Gallbladder (tissue), 1 donor: ENCODE results near the genes RGL2, ZBTB22 and IP6K3.

- PRO-cap = unidirectional peak, minus-strand start at chr6:33018989; bidirectional peak, plus-strand start at chr6:33019384, minus-strand start at chr6:33019126
Observed at GRCh38 chr6:33018702-33019878, 9.7 kb upstream of the HLA-DOA start.

DNA sequence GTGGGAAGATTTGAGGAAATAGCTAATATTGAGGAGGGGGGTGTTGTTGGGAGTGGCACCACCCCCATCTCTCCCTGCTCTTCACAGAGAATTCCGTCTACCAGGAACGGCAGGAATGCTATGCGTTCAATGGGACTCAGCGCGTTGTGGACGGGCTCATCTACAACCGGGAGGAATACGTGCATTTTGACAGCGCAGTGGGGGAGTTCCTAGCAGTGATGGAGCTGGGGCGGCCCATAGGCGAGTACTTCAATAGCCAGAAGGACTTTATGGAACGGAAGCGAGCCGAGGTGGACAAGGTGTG is 41.0 kb downstream of the HLA-DPB1 start:
- PRO-cap = no peak

- PRO-cap = no peak
Observed at GRCh38 chr6:33197615-33197960, 2.9 kb downstream of the RXRB start.

DNA sequence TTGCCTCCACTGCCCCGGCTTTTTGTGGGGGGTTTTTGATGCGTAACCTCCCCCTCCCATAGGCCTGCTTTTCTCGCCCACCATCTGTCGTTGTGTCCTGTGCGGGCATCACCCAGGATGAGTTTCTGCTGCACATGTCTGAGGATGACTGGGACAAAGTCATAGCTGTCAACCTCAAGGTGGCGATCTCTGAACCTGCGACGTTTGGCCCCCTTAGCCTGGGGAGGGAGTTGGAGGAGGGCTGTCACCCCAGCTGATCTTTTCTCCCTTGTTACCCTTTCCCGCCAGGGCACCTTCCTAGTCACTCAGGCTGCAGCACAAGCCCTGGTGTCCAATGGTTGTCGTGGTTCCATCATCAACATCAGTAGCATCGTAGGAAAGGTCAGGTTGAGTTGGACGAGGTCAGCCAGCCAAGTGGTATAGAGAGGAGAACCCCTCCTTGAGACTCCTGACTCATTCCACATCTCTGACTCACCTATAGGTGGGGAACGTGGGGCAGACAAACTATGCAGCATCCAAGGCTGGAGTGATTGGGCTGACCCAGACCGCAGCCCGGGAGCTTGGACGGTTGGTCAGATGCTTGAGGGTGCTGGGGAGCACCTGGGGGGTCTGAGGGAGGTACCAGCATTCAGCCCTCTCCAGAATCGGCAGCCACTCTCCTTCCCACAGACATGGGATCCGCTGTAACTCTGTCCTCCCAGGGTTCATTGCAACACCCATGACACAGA is 868 bp downstream of the HSD17B8 start:
- PRO-cap = no peak

- PRO-cap = no peak
Observed at GRCh38 chr6:33207298-33207512, 1.1 kb upstream of the RING1 start.

- PRO-cap = bidirectional peak, plus-strand start at chr6:33249585, minus-strand start at chr6:33249237
Observed at GRCh38 chr6:33248864-33249683, 22.6 kb downstream of the VPS52 start.

DNA sequence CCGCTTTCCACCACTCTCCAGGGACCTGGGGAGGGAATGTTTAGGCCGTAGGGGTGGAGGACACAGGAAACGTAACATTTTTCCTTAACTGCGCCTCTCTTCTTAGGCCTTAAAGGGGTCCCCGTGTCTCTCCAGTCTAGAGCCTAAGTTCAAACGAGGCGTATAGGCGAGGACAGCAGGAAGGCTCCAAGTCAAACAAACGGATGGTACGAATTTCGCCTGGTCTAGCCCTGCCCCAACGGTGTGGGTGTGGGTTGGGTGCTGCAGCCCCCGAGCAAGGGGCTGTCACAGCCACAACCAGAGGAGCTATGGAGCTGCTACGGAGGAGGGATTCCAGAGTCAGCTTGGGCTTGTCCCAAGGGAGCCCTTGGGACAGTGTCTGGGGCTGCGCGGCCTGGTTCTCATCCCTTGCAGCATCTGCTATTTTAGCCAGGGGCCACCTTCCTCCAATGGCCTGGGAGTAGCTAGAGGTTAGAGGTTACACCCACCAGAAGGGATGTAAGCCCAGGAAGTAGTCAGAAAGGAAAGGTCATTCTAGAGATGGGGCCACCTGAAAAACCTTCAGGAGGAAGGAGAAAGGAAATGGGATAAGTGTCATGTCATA is 21.9 kb downstream of the VPS52 start:
- PRO-cap = no peak

- PRO-cap = bidirectional peak, plus-strand start at chr6:33298811, minus-strand start at chr6:33298706; bidirectional peak, plus-strand start at chr6:33299048, minus-strand start at chr6:33298942
Observed at GRCh38 chr6:33298550-33299121, at the start of gene RGL2. TSS of gene RGL2 (minus strand) at chr6:33298942.

GRCh38 chr6:33302904-33303217 is 4.1 kb upstream of the RGL2 start:
- PRO-cap = no peak

DNA sequence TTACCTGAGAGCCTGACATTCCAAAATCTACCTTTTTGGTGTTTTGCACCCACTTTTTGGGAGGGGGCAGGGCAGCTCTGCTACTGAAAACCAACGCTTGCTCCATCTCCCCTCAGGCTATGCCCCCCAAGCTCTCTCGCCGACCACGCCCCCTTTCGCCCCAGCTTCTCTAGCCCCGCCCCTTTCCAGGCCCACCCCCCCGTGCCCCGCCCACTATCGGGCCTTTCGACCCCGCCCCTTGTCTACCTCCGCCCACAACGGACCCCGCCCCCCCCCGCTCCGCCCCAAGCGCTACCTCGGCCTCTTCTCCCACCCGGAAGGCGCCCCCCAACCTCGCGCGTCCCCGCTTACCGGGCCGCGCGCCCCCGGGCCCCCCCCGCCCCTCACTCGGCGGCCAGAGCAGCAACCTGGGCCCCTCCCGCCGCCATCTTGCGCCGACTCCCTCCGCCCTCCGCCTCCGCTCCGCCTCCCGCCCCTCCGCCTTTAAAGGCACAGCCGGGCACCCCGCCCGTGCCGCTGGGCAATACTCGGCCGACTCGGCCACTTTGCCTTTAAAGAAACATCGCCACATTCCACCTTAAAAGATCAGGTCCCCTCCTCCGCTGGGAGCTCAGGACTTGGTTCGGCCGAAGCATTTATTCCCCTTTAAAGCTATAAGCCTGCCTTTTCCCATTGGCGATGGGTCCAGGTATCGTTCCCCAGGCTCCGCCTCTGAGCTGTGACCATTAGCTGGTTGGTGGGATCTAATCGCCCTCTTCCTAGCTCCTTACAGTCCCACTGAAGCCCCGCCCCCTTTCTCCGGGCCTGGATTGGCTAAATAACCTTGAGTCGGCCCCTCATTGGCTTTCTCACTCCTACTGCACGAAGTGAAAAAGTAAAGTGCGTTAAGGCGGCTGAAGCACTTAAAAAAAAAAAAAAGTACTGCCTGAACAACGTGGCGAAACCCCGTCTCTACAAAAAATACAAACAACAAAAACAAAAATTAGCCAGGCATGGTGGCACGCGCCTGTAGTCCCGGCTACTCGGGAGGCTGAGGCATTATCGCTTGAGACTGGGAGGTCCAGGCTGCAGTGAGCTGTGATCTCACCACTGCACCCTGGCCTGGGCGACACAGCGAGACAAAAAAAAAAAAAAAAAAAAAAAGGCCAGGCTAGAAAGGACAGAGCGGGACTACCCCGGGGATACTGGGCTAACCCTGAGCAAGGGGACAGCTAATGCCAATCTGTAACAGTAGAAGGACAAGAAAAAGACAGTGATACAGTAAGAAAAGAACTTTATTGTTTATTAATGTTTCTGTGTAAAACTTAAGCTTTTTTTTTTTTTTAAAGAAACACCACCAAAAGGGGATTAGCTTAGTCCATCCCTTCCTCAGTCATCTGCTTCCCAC is at the start of gene ZBTB22:
Gene ZBTB22, minus strand, starts transcription at position 443 of the 1,387 bp plus-strand sequence.
- PRO-cap = unidirectional peak, minus-strand start at position 431 of the sequence

DNA sequence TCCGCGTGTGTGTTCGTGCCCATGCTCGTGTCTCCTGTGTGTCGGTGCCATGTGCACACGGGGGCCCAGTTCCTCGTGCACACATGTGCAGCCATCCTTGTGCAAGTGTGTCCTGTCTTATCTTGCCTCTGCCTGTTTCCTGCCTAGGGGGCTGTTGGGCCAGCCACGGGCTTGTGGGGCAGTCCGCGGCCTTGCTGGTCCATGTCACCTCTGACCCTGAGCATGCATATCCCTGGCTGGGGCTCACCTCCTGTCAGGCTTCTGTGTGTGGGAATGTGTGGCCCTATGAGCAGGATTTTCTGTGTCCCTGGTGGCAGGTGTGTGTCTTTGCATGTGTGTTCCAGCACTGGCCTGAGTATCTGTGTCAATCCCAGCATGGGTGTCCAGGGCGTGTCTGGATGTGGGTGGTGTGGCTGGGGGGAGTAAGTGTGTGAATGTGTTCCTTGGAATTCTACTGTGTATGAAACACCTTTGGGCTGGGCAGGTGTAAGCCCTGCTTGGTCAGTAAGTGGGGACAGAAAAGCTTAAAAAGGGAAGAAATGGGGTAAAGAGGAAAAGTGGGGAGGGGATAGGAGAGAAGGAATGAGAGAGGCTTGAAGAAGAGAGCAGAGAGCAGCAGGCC is 8.7 kb downstream of the SYNGAP1 start:
- PRO-cap = no peak

DNA sequence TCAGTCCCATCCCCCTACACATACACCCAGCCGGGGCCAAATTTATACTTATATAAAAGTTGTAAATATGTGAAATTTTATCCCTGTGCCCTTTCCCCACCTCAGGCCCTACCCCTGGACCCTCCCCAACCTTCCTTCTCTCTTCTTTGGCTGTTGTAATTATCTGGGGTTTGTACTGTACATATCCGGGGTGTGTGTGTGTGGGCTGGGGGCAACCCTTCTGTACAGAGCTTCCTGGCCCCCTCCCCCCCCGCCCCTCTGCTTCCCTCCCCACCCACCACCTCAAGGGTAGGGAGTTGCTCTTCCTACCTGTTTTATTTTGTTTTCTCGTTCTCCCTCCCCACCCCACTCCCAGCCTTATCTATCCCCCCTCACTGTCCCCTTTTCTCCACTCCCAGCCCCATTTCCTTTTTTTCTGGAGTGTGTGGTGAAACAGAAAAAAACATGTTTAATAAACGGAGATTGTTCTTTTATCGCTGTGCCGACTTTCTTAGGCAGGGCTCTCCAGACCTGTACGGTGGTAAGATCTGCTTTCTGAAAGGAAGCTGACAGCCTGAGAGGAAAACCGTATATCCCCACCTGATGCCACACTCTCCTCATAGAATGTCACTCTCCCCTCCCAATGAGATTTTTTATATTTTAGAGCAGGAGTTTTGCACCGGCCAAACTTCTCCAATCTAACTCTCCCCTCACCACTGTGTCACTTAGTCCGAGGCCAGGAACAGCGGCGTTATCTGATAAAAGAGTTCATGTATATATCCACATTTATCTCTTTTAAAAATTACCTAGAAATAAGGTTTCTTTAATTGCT is 954 bp upstream of the ZBTB9 start:
- PRO-cap = no peak

DNA sequence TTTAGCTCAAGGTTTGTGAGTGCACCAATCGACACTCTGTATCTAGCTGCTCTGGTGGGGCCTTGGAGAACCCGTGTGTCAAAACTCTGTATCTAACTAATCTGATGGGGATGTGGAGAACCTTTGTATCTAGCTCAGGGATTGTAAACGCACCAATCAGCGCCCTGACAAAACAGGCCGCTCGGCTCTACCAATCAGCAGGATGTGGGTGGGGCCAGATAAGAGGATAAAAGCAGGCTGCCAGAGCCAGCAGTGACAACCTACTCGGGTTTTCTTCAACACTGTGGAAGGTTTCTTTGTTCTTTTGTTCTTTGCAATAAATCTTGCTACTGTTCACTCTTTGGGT is 47.1 kb downstream of the BAK1 start:
- PRO-cap = no peak

DNA sequence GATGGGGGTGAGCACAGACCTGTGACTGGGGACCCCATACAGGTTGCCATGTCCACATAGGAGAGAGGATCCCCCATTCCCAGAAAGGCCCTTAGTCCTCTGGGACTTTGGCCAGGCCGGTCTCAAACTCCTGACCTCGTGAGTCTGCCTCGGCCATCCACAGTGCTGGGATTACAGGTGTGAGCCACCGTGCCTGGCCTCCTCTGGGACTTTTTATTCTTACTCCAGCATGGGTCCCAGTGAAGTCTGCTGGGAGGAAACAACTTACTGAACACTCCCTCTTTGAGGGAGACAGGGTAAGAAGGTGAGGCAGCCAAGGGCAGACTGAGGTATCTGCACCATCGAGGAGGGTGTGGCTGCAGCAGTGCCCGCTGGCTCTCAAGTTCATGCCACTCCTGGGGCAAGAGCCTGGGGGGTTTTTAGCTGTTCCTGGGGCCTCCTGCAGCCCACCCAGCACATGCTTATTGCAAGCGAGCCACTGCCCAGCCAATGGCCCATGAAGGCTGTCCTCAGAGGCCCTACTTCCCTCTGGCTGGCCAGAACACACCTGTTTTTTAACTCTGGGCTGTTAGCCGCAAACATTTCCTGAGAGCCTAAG is 2.3 kb downstream of the BAK1 start:
- PRO-cap = no peak

- PRO-cap = no peak
Observed at GRCh38 chr6:33592469-33593083, 12.5 kb upstream of the BAK1 start.

DNA sequence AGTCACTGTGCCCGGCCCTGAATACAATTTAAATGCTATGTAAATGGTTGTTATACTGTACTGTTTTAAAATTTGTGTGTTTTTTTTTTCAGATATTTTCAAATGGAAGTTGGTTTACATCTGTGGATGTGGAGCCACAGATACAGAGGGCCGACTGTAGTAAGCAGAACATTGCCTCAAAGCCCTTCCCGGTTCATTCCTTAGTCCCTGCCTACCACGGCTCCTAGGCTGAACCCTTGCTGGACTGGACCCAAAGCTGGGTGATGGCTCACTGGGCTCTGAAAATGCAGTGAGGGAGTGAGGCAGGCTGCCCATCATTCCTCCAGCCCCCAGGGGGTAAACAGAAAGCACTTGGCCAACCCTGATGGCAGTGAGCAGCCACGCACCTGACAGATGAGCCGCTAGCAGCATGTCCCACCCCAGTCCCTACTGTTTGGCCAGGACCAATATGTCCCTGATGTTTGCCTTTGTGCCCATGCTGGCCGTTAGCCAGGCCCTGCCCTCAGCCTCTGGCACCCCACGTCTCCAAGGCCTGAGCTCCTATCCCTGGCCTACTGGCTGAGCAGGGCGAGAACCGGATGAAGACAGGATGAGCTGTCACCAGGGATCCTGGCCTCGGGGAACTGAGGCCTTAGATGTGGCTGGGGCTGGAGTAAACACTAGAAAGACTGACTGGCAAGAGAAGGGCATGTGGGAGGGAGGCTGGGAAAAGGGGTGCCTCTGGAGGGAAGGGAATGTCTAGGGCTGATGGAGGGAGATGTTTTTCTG is 19.4 kb upstream of the BAK1 start:
- PRO-cap = bidirectional peak, plus-strand start at position 570 of the sequence, minus-strand start at position 428 of the sequence; bidirectional peak, plus-strand start at position 662 of the sequence, minus-strand start at position 625 of the sequence

GRCh38 chr6:33675487-33676115 is 35.9 kb downstream of the UQCC2 start:
- PRO-cap = no peak

DNA sequence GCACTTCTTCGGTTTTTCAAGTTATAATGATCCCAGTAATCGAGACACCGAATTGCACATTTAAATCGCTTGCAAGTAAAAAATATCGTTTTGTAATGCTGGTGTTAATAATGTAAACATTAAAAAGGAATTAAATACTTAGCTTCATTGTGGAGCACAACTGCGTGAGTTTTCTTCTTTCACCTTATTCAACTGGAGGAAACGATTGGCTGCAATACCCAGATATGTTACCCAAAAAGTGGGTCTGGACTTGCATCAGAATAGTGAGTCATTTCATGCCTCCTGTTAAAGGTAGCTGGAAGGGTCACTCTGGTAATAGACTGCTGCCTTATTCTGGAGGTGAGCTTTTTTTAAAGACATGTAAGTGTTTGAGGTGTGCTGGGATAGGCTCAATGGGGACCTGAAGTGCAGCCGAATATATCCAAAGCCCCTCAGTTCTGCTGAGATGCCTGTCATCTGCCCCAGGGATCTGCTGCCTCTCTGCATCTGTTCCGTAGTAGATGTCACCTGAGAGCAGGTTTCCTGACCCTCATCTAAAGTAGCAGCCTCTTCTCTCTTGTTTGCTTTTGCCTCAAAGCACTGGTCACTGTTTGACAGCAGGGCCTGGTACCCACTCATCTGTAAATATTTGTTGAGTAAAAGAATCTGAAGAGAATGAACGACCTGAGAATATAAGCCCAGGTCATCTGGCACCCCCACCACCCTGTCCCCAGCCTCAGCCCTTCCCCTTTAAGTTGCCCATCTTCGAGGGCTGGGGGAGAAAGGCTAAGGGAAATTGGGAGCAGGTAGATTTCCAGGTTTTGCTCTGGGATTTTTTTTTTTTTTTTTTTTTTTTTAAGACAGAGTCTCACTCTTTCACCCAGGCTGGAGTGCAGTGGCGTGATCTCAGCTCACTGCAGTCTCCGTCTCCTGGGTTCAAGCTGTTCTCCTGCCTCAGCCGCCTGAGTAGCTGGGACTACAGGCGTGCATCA is 5.6 kb upstream of the UQCC2 start:
- PRO-cap = no peak

DNA sequence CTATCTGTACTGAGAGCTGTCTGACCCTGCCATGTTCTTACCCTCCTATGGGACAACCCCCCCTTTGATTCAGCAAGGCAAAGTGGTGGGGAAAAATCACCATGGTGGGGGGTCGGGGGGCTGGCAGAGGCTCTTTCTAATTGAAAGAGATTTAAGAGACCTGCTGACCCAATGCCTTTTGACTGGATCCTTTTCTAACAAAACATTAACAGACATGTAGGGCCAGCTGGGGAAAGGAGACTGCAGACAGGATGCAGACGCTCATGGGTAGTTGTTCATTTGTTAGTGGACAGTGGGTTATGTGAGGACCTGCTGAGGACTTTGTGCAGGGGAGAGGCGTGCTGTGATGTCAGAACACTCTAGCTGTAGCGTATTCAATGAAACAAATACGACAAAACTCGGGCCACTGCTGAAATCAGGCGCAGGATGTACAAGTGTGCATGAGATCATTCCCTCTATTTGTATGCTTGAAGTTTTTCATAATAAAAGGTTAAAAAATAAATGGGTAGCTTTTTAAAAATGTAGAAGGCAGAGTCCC is 1.2 kb downstream of the IP6K3 start:
- PRO-cap = no peak

- PRO-cap = bidirectional peak, plus-strand start at chr6:33747086, minus-strand start at chr6:33746960
Observed at GRCh38 chr6:33746737-33747748, at the start of gene IP6K3. TSS of gene IP6K3 (minus strand) at chr6:33746905.